Epithelial cell of prostate (primary cell): ENCODE data around the genes BEST4 and MKNK1.

DNA sequence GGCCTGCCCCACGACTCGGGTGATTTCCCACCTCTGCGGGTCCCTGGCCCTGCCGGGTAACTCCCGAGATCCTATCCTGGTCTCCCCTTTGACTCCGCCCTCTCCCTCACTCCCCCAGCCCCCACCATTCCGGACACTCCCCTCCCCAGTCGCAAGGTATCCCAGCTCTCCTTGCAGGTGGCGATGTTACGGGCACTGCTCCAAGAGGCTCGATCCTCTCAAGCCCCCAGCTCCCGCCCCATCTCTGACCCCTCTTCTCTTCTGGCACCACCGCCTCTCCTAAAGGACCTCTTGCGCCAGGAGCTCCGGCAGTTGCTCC is 595 bp downstream of the CCDC24 start:
- RRBS, result 1% methylated on average over 3 of the region's 15 CpGs

DNA sequence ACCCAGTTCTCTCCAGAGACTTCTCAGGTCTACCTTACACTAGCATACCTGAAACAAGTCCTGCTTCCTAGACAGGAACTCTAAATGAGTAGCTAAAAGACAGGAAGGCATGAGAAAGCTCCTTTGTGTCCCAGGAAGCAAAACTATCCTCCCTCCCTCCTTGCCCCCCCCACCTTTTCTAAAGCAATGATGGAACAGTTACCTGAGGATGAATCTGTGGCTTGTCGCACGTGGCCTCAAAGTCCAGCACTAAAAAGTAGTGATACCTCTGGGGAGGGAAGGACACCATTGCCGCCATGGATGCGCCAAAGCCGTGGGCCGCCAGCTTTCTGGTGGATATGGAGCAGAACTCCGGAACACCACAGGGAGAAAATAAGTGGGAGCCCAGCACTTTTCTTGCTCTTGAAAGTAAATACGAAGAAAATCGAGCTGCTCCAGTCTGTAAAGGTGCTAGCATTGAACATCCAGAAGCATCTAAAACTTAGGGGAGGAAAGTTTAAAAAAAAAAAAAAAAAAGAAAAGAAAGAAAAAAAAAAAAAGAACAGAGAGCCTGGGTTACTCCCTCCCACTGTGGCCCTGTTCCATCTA is 16.1 kb downstream of the ERI3 start:
- RRBS, result no CpG with 5 or more reads among the region's 9 CpGs

DNA sequence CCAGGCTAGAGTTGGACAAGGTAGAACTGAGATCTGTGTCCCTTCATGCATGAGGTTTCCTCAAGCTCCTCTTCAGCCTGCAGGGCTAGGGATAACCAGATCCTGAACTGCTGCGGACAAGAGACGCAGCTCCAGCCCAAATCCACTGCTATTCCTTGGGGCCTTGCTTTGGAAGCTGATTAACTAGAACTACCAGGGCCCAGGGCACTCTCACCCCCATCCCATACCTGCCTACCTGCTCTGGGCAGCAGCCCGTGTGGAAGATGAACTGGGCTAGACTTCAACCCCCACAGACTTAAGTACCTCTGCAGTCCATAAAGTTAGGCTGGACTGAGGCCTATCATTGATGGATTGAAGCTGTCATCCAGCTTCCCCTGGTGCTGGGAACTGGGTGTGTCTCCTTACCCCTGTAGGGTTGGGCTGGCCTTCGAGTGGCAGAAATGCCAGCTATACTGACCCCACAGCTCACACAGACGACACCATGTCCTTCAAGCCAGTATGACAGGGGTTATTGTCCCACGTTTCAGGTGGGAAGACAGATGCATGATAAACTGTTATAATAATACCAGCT is at the start of gene BEST4:
Gene BEST4 (minus strand): TSS at position 270 of the 571 bp plus-strand sequence.
- RRBS, result no CpG with 5 or more reads among the region's 6 CpGs

DNA sequence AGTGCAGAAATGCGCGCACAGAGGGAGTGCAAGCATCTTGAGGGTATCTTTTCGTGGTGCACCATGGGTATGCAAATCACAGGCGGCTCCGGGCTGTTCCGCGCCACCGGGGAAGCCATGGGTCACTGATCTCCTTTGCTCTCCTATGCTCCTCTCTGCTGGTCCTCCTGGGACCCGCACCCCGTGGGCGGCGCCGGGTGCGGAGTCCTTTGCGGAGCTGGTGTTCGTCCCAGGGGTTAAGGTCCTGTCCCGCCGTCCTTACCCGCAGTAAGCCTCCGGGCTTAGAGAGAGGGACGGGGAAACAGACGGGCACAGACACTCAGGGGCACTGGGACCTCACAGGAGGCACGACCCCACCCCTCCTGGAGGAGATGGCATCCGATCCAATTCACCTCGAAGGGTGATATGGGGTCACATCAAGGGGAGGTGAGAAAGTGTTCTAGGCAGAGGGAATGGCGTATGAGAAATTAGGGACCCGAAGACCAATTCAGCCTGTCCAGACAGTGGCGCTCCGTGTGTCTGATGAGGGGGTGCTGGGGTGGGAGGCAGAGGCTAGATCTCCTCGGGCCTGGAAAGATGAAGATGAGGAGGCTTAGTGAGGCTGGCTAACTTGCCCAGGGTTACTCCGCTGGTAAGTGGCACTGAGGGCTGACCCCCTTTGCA is 11.9 kb downstream of the BTBD19 start:
- RRBS, result 4% methylated on average over 13 of the region's 31 CpGs

DNA sequence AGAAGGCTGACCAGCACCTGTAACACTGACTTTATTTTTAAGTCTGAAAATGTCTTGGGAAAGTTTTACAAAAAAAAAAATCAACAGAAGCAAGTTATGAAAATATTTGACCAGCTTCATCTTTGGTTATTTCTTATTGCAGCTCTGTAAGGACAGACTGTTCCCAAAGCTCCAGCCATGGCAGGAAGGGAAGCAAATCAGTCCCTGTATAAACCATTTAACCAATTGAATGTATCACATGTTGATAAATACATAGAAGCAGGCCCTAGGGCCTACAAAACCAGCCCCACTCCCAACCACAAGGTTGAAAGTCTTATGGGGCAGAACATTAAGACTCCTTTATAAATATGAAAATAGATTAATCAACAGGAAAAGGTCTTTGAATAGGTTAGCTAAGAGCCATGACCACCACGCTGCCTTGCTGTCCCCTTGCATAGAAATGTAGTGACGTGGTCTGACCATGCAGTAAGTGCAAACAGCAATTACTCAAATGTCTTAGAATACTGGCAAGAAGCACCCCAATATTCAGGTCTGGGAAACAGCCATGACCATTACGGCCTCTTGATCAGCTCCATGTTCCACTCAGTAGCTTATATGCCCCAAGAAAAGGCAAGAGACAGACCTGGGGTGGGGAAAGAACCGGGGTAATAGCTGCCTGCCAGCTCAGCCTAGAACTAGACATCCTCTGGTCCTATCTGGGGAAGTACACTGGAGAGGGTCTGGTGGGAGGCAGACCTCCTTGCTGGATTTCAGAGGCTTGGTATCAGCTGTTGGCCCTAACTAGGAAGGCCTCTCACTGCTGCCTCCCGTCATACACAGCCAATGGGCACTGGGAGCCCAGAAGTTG is 4.1 kb downstream of the TOE1 start:
- RRBS, result no CpG with 5 or more reads among the region's 5 CpGs

GRCh38 chr1:45521303-45521644 is 410 bp downstream of the PRDX1 start:
- RRBS, result under 1% methylated on average over 15 of the region's 24 CpGs

- RRBS, result 1% methylated on average over 14 of the region's 73 CpGs
Measured at GRCh38 chr1:45584222-45585441, 791 bp downstream of the NASP start.

DNA sequence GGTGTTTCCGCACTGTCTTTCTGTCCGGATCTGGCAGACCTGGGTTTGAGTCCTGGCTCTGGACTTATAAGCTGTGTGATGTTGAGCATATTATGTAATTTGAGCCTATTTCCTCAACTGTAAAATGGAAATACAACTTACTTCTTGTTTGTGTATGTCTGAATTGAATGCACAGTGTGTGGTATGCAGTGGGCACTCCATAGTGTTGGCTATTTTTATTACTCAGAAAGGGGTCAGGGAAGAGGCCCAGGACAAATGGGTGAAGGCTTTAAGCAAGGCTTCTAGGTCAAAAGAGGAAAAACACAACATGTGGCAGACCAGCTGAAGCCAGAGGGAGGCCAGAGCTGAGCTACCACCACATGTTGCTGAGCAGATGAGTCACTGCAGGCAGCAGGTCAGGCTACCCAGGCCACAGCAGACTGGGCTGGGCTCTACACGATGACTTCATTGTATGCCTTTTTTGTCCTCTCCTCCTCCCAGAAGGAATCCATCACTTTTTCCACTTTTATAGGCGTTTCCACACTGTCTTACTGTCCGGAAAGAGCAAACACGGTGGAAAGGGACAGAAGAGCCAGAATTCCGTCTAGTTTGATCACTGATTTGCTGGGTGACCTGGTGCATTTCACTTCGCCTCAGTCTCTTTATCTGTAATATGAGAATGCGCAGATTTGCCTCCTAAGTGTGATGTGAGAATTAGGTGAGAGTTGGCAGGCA is 728 bp upstream of the MAST2 start:
- RRBS, result no CpG with 5 or more reads among the region's 9 CpGs

GRCh38 chr1:45822542-45823011 is 19.2 kb downstream of the MAST2 start:
- RRBS, result no CpG with 5 or more reads among the region's 2 CpGs

DNA sequence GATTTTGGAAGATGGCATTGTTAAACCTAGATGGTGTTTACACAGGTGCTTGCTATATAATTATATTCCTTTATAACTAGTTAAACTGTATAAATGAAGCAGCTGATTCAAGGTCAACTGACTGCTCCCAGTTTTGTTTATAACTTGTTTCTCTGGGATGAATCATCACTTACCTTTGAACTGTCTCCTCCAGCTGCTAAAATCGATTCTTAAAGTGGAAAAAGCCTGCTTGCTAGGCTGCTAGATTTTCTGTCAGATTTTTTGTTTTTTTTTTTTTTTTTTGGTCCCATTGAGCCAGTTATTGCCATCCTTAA is 153.3 kb downstream of the PIK3R3 start:
- RRBS, result no CpG with 5 or more reads among the region's 1 CpG

GRCh38 chr1:46062469-46063260 is 69.8 kb downstream of the PIK3R3 start:
- RRBS, result no CpG with 5 or more reads among the region's 7 CpGs

DNA sequence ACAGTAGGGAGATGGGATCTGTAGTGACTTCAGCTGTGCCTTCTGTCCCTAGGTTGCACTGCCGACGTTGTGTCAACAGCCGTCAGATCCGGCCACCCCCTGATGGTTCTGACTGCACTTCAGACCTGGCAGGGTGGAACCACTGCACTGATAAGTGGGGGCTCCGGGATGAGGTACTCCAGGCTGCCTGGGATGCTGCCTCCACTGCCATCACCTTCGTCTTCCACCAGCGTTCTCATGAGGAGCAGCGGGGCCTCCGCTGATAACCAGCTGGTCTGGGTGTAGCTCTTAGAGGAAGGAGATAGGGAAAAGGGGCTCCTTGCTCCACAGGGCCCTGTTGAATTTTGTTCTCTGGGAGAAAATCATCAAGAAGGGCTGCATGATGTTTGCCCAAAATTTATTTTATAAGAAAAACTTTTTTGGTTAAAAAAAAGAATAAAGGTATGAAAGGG is 25.4 kb downstream of the LRRC41 start:
- RRBS, result 93% methylated on average over 2 of the region's 9 CpGs

GRCh38 chr1:46302687-46303449 is 548 bp downstream of the LRRC41 start:
- RRBS, result under 1% methylated on average over 14 of the region's 72 CpGs

GRCh38 chr1:46362114-46362627 is 21.6 kb downstream of the NSUN4 start:
- RRBS, result no CpG with 5 or more reads among the region's 4 CpGs

- RRBS, result no CpG with 5 or more reads among the region's 11 CpGs
Measured at GRCh38 chr1:46422297-46422923, 28.3 kb downstream of the FAAH start.

- RRBS, result under 1% methylated on average over 7 of the region's 58 CpGs
Measured at GRCh38 chr1:46603870-46604923, at the start of gene MKNK1. Gene MKNK1 (minus strand): TSS chr1:46604268.

DNA sequence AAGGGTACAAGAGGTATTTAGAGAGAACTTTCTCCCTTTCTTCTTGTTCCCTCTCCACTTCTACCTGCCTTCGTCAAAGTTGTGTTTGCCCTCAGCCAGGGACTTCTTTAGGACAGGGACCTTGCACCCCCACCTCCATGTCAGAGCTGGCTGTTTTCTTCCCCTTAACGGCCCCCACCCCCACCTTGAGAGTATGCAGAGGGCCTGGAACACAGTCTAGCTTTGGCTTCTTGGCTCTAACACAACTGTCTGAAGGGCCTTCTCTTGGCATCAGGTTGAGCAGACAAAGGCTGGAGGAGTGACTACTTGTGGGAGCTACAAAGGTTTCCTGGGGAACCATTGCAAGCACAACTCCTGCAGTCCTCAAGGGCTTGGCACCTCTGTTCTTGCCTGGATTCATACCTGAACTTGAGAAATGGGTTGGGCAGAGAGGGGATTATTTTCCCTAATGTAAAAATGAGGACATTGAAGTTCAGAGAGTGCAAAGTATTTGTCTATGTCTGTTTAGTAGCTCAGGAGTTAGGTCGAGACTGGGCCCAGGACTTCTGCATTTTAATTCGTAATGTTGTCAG is 2.5 kb downstream of the CYP4B1 start:
- RRBS, result no CpG with 5 or more reads among the region's 4 CpGs

DNA sequence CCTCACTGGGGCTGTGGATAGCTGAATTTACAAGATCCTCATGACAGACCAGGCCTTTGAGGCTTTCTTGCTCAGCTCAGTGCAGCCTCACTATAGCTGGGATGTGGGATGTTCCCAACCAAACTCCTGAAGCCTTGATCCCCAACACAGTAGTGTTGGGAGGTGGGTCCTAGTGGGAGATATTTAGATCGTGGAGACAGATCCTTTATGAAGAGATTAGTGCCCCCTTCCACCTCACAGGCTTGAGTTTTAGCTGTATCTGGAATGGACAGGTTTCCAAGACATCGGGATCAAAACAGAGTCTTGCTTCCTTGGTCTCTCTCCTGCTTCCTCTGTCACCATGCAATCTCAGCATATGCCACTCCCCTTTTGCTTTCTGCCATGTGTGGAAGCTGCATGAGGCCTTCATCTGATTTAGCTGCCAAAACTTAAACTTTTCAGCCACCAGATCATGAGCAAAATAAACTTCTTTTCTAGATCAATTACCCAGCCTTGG is 13.5 kb downstream of the CYP4A11 start:
- RRBS, result no CpG with 5 or more reads among the region's 2 CpGs

DNA sequence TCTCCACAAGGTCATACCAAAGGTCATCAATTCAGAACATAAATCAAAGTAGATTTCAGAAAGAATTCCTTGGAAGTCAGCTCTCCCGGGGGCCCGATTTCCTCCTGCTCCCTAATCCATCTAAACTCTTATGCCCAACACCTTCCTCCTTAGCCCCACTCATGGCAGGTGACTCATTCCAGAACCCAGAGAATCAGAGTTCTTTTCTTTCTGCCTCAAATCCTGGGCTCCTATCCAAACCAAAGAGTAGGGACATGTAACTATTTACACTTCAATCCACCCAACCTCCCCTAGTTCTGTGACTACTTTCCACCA is 7.2 kb upstream of the CYP4A11 start:
- RRBS, result no CpG with 5 or more reads among the region's 2 CpGs